ENCODE measurements around the gene KALRN.

DNA sequence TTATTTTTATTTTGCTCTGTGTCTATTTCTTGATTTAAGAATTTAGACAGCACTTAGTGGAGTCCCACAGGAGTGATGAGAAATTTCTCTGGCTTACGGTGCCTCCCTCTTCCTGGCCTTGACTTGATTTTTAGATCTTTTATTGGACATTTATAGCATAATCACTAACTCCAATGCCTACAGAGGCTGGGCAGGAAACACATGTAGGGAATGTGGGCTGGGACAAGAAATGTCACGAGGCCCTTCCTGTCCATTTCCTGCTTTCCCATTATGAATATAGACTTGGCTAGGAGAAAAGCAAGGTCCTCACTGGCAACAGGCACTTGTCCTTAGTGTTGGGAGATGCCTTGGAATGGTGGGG is 100.4 kb downstream of the MYLK start:
- PRO-cap: no peak

GRCh38 chr3:124032615-124033483 is at the start of gene KALRN:
Gene KALRN (plus strand): TSS chr3:124033369.
- PRO-cap: bidirectional peak, plus-strand start at chr3:124033369, minus-strand start at chr3:124033162

GRCh38 chr3:124041339-124041914 is 8.3 kb downstream of the KALRN start:
- PRO-cap: no peak

DNA sequence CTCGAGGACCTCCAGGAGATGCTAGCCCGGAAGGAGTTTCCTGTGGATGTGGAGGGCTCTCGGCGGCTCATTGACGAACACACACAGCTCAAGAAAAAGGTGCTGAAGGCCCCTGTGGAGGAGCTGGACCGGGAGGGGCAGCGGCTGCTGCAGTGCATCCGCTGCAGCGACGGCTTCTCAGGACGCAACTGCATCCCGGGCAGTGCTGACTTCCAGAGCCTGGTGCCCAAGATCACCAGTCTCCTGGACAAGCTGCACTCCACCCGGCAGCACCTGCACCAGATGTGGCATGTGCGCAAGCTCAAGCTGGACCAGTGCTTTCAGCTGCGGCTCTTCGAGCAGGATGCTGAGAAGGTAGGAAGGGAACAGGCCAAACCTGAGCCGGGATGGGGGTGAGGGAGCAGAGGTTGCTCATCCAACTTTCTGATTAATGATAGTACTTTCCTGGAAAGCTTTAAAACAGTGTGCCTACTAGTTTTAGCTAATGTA is 235.8 kb downstream of the KALRN start:
- PRO-cap: no peak

- PRO-cap: no peak
Observed at GRCh38 chr3:124592405-124593251, 137.6 kb upstream of the UMPS start.

- PRO-cap: no peak
Observed at GRCh38 chr3:124599259-124599671, 131.0 kb upstream of the UMPS start.

DNA sequence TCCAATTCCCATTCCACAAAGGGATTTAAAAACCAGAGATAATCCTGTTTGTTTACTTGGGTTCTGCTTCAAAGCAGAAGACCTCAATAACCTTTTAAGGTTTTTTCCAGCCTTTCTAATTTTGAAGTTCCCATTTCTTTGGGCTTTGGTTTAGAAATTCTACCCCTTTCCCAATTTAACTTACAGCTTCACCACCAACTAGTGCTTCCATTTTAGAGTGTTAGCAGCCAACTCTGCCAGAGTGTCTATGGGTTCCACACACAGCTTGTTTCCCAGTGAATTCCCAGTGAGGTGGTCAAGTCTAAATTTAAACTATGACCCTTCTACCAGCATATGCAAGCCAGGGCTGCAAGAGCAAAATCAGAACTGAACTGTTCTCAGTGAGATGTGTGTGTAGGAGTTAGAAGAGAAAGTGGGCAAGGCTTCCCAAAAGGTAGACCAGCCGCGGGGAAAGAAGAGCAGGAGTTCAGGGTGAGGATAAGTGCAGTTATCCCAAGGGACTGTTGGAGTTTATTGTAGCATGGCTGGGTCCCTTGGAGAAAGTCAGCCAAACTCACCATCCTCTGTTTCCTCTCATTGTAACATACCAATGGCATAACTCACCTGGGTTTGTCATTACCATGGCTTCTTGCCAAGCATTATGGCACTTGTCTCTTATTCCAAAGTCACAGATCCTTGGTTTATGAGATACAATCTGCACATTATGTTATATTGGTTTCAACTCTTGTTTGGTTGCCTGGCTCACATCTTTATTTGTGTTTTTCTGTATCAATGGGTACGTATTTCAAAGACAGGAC is 130.4 kb upstream of the UMPS start:
- PRO-cap: no peak

DNA sequence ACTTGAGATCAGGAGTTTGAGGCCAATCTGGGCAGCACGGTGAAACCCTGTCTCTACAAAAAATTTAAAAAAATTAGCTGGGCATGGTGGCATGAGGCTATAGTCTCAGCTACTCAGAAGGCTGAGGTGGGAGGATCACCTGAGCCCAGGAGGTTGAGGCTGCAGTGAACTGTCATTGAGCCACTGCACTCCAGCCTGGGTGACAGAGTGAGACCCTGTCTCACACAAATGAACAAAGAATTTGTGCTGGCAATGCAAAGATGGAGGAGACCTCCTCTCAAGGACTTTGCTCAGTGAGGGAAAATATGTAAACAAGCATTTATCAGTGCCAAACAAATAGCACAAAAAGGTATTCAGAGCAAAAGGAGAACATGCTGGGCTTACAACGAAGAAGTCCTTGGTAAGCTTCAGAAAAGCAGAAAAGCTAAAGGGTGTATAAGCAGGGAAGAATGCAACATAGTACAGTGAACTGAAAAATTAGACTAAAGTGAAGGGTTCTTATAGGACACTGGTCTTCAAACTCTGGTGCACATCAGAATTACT is 113.1 kb upstream of the UMPS start:
- PRO-cap: no peak

DNA sequence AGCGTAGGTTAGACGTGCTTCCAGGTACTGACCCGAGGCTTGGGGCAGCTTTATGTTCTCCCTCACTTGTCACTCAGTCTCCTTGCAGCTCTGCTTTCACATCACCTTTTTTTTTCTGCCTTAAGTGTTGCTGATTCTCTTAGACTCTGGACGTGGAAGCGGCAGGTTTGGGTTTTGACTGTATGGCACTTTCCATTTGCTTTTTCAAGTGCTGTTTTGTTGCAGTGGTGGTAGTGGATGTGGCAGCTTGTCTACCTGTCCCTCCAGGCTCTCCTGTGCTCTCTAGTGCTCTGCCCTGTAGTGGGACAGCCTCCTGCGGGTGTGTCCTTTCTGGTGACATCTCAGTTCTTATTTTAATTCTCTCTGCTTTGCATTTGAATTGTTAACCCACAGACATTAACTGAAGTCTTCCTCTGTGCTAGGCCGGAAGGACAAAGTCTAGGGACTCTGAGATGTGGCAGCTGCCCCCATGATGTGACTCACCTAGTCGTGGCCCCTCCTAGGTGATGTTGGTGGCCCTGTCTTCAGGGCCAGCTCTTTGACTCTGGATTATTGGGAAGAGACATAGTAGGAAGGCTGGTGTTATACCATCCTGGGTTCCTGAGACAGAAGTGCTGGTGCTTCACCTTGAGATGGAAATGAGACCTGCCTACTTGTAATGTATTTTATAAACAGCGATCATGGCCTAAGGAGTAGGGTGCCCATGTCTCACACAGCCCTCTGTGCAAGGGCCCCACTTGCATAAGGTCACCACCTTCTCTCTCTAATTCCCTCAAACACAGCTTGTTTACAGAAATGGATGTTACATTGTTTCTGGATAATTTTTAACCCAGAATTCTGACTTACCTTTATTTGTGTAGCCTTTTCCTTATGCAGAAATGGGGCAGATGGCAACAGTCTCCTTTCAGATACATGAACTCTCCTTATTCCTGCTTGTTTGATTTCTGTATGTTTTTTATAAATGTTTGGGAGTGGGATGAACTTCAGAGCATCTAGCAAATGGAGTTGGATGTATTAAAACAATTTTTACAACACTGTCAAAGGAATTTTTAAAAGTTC is 95.3 kb upstream of the UMPS start:
- PRO-cap: no peak

DNA sequence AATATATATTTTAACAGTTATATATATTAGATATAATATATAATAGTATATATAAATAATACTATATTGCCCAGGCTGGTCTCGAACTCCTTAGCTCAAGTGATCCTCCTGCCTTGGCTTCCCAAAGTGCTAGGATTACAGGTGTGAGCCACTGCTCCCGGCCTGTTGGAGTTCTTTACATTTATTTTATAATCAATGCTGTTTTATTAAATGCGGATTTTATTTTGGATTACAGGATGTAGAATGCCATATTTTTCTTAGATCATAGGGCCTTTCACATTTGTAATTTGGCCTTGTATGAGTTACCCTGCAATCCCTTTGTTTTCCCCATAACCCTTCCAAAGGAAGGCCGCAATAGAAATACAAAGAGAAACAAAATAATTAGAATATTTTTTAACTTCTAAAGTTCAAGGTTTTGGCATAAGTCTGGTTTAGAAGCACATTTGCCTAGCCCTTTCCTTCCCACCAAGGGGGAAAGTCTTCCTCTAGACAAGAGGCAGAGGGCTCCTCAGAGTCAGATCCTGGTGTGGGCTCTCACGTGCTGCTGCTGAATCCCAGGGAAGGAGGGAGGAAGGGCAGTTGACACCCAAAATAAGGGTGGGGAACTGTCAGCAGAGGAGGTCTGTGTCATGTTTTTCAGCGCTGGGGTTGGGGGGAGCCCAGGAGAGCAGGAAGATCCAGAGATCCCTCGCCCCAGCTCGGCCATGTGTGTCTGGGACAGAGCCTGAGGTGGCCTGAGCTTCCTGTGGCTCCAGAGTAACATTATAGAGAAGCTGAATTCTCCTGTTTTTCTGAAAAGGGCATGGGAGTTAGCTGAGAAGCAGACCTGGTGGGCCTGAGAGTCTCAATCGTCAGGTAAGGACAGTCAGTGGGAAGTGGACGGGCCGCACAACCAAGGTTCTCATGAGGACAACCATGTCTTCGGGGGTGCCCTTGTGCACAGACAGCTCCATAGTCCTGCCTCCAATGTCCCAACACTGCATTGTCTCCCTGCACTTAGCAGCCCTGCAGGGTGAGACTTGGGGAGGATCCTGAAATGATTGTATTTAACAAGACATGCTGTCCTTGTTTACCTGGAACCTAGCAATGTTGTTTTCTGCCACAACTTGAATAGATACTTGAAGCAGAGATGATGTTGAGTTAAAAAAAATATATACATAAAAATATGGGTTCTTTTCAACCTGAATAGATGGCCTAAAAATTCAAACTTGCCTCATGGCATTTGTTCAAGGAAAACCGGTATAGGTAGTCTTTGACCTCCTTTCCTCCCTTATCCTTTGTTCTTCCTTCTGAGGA is 18.3 kb downstream of the UMPS start:
- PRO-cap: no peak

DNA sequence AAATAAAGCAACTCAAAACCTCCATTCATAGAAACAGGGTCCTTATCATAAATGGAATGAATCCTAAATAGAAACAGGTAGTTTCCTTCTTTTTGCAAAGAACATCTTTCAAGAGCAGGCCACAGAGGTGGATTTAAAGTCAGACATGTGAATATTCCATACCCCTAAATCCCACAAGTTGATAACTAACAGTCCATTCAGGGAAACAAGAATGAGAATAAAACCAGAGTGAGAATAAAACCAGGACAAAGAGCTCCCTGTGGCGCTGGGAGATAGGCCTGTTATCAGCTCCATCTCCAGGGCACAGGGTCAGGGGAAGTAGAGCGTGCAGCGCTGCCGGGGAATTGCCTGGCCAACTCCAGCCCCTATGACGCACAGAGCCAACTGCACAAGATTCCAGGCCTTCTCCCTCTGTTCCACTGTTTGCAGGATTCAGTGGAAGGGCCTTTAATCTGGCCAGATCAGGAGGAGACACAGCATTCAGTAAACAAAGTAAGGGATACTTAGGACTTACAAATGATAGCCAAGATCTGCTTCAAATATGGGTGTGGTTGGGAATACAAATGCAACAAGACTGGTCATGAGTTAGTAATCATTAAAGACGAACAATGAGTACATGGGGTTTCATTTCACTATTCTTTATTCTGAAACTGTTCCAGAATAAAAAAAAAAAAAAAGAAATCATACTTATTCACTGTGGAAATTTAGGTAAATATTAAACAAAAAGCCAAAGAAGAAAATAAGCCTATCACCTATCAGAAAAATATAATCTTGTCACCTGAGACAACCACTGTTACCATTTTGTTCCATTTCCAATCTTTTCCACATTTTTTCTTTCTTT is 49.4 kb downstream of the ITGB5 start:
- PRO-cap: no peak

DNA sequence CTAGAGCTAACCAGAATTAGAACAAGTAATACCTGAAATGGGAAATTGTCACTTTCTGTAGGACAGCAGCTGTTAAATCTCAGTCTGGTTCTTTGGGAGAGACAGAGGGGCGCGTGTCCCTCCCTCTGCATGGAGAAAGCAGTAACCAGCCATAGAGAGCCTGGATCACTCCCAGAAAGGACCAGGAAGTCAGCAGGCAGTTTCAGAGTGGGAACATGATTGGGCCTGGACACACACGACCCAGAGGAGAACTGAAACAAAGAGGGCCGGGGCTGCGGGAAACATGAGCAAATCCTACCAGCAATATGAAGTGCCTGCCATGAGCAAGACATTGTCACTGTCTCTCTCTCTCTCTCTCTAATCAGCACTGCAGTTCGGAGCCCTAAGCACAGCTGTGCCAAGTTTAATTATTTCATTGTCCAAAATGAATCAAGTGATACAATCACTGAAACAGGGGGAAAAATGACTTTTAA is 17.7 kb downstream of the MUC13 start:
- PRO-cap: no peak

GRCh38 chr3:124970299-124970948 is 35.9 kb upstream of the MUC13 start:
- PRO-cap: no peak

GRCh38 chr3:124993383-124994412 is 59.1 kb upstream of the MUC13 start:
- PRO-cap: no peak

- PRO-cap: no peak
Observed at GRCh38 chr3:125062731-125063199, 7.0 kb upstream of the HEG1 start.

- PRO-cap: no peak
Observed at GRCh38 chr3:125107316-125107702, 51.5 kb upstream of the HEG1 start.

DNA sequence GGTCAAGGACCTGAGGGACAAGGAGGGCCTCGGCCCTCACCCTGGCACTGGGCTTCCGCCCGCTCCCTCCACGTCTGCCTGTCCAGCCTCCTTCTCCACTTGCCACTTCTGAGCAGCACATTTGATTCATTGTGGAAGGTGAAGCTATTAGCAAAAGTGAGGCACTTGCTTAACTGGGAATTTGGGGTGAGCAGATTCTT is 62.1 kb upstream of the HEG1 start:
- PRO-cap: no peak

DNA sequence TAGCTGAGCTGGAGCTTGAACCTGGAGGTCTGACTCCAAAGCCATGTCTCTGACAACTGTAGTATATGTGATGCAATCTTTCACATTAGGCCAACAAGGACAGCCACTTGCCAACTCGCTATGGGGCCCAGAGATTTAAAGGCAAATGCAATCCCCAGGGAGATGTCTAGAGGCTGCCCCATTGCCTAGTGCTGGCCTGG is 64.6 kb downstream of the SLC12A8 start:
- PRO-cap: no peak

GRCh38 chr3:125148344-125149289 is 63.9 kb downstream of the SLC12A8 start:
- PRO-cap: no peak

DNA sequence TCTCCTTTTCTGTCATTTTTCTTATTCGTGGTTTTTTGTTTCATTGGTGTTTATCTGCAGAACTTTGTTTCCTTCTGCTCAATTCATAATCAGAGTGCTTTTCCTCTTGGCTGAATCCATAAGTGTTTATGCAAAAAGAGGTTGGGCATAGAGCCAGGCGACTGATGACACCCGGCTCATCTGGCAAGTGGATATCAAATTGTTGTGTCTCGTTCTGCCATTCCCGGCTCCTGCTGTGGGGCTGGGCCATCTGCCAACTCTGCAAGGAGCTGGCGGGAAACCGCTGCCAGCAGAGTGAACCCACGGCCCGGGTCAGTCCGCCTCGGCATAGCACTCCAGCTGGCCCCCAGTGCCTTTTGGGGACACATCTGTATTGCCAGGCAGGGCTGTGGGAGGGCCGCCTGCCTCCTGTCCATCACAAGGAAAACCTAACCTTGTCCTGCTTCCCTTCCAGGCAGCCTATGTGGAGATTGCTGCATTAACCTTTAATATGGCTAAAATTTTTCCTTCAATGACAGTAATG is 82.9 kb upstream of the ROPN1B start:
- PRO-cap: no peak

All from ureter (tissue), 1 donor.